ENCODE data around the genes TNPO3 and UBE2H.

- PRO-cap, 4 experiments, result peak in 4 of 4 experiments; most common plus-strand start chr7:129055226 (in 4); most common minus-strand start chr7:129054900 (in 3)
- RAMPAGE, long total RNA, 2 experiments, result start-site peak on the minus strand in 1 of 2 experiments, at chr7:129054892-129055144 at its widest, 35 to 62 reads per replicate
- RRBS, result 2% methylated on average over 6 of the region's 67 CpGs
Measured at GRCh38 chr7:129054361-129055438, at the start of gene TNPO3. Gene TNPO3, minus strand, starts transcription at chr7:129055111.

GRCh38 chr7:129144870-129145652 lies 554 bp downstream of the TSPAN33 start:
- PRO-cap, 4 experiments, result no peak in any of the 4 experiments
- RAMPAGE, long total RNA, 2 experiments, result no peak in any of the 2 experiments
- RRBS, result 3% methylated on average over 15 of the region's 51 CpGs

DNA sequence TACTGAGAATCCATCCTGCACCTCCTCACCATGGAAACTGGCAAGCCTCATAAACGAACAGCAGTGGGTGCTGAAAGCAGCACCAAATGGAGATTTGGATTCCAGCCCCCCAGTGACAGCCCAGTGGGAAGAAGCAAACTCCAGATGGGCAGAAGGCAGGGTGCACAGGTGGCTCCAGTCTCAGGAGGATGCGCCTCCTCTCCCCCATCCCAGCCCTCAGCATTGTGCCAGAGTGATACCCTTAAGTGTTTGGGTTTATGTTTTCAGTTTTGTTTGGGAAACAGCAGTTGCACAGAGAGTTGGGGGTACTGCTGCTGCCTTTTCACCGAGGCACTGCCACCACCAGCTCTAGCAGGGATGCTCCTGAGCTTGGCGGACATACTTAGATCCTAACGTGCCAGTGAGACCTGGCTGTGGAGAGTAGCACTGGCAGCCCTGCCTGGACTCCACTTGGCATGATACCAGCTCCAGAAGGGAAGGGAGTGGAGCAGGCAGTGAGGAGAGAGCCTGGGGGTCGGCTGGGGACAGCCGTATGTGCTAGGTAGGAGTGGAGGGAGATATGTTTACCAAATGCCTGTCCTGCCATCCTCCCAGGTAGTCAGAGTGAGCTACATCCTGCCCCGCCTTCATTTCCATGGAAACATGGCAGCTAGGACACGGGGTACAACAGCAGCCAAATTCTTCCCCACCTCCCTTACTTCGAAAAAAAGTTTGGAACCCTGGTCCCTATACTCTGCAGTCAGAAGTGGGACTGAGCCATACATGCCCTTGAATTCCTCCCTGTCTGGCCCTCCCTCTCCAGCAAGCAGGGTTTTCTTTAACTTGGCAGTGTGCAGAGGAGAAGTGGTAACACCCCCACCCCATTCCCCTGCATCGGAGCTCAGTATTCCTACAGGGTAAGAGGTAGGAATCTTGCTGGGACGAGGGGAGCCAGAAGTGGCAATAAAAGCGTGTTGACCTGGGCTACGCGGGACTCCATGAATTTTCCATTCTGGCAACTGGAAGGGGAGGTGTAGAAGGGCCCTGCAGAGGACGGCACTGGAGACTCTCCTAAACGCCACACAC lies 20.2 kb upstream of the SMO start:
- PRO-cap, 4 experiments, result no peak in any of the 4 experiments
- RAMPAGE, long total RNA, 2 experiments, result no peak in any of the 2 experiments
- RRBS, result no CpG with 5 or more reads among the region's 17 CpGs

GRCh38 chr7:129374975-129375450 lies 59.2 kb upstream of the STRIP2 start:
- PRO-cap, 4 experiments, result no peak in any of the 4 experiments
- RAMPAGE, long total RNA, 2 experiments, result no peak in any of the 2 experiments
- RRBS, result no CpG with 5 or more reads among the region's 3 CpGs

- PRO-cap, 4 experiments, result peak in 3 of 4 experiments; most common minus-strand start chr7:129440457 (in 3)
- RAMPAGE, long total RNA, 2 experiments, result no peak in any of the 2 experiments
- RRBS, result no CpG with 5 or more reads among the region's 2 CpGs
Measured at GRCh38 chr7:129440269-129440644, 6.0 kb downstream of the STRIP2 start.

GRCh38 chr7:129554068-129554547 lies 51.8 kb downstream of the SMKR1 start:
- PRO-cap, 4 experiments, result no peak in any of the 4 experiments
- RAMPAGE, long total RNA, 2 experiments, result no peak in any of the 2 experiments
- RRBS, result no CpG with 5 or more reads among the region's 14 CpGs

DNA sequence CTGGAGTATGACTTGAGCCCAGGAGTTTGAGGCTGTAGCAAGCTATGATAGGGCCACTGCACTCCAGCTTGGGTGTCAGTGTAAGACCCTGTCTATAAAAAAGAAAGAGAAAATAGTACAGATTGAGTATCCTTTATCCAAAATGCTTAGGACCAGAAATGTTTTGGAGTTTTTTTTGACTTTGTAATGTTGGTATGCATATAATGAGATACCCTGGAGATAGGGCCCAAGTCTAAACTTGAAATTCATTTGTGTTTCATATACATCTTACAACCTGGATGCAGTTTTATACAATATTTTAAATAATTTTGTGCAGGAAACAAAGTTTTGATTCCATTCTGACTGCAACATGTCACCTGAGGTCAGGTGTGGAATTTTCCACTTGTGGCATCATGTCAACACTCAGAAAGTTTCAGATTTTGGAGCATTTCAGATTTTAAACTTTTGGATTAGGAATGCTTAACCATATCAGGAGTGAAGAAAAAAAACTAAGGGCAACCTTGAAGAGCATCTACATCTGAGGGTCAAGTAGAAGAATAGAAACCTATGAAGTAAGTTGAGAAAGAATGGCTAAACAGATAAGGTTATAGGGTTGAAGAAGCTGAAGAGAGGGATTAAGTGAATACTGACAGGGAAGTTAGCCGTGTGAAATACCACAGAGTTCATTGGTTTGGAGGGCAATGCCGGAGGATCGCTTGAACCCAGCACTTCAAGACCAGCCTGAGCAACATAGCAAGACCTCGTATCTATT lies 7.3 kb downstream of the NRF1 start:
- PRO-cap, 4 experiments, result no peak in any of the 4 experiments
- RAMPAGE, long total RNA, 2 experiments, result start-site peak on the plus strand in 1 of 2 experiments, centred at position 425 of the sequence, 5 reads per replicate
- RRBS, result no CpG with 5 or more reads among the region's 4 CpGs

DNA sequence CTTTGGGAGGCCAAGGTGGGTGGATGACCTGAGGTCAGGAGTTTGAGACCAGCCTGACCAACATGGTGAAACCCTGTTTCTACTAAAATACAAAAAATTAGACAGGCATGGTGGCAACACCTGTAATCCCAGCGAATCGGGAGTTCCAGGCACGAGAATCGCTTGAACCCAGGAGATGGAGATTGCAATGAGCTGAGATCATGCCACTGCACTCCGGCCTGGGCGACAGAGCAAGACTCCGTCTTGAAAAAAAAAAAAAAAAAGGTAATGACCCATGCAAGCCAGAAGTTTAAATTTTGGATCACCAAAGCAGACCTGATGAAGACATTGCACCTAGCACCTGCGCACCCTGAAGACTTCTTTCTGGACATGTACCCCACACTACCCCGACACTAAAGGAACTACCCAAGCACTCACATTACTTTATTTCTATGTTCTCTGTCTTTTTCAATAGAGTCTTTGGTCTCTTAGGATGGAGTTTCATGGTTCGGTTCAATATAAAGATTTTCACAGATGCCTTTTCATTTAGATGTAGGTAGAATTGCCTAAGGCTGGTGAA lies 119.6 kb downstream of the NRF1 start:
- PRO-cap, 4 experiments, result no peak in any of the 4 experiments
- RAMPAGE, long total RNA, 2 experiments, result no peak in any of the 2 experiments
- RRBS, result no CpG with 5 or more reads among the region's 10 CpGs

GRCh38 chr7:129824850-129825331 lies 127.9 kb downstream of the UBE2H start:
- PRO-cap, 4 experiments, result peak in 1 of 4 experiments; most common plus-strand start chr7:129825036 (in 1)
- RAMPAGE, long total RNA, 2 experiments, result no peak in any of the 2 experiments
- RRBS, result 10% methylated on average over 1 of the region's 19 CpGs

- PRO-cap, 4 experiments, result no peak in any of the 4 experiments
- RAMPAGE, long total RNA, 2 experiments, result no peak in any of the 2 experiments
- RRBS, result no CpG with 5 or more reads among the region's 14 CpGs
Measured at GRCh38 chr7:129829136-129829988, 123.4 kb downstream of the UBE2H start.

- PRO-cap, 4 experiments, result peak in 2 of 4 experiments; most common plus-strand start chr7:129831145 (in 2); most common minus-strand start chr7:129831061 (in 1)
- RAMPAGE, long total RNA, 2 experiments, result no peak in any of the 2 experiments
- RRBS, result no CpG with 5 or more reads among the region's 10 CpGs
Measured at GRCh38 chr7:129830857-129831333, 121.9 kb downstream of the UBE2H start.

- PRO-cap, 4 experiments, result no peak in any of the 4 experiments
- RAMPAGE, long total RNA, 2 experiments, result no peak in any of the 2 experiments
- RRBS, result no CpG with 5 or more reads among the region's 11 CpGs
Measured at GRCh38 chr7:129832066-129833224, 120.3 kb downstream of the UBE2H start.

- PRO-cap, 4 experiments, result peak in 4 of 4 experiments; most common plus-strand start chr7:129925855 (in 2); most common minus-strand start chr7:129925763 (in 4)
- RAMPAGE, long total RNA, 2 experiments, result no peak in any of the 2 experiments
- RRBS, result no CpG with 5 or more reads among the region's 9 CpGs
Measured at GRCh38 chr7:129925436-129926148, 27.2 kb downstream of the UBE2H start.

DNA sequence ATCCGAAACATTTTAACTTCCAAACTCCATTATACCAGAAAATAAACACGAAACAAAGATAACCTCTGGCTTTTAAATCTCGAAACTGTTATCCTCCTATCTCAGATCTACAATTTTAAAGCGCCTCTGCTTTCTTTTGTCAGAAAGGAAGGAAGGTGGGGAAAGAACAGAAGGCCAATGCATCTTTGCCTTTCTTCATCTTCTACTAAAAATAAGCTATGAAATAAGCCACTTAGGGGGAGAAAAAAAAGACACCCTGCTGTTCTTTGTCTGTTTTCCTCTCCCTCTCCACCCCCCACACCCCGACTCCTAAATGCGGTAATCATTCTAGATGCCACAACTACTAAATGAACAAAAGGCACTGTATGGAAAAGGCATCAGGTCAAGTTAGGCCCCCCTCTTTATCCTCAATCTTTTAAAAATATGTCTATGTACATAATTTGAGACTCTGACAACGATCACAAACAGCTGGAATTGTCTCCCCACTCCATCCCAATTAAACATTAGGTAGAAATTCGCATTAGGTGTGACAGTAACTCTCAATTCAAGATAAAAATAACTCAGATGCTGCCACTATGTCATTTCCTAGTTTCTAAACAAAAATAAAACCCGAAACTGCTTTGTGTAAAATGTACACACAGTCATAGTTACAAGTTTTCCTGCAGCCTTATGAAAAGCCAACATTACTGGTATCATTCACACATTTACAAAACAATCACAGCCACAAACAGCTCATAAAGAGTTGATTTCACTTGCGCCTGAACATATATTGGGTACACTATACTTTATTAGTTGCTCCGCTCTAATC lies 2.4 kb downstream of the UBE2H start:
- PRO-cap, 4 experiments, result peak in 4 of 4 experiments; most common plus-strand start position 339 of the sequence (in 2); most common minus-strand start position 207 of the sequence (in 4)
- RAMPAGE, long total RNA, 2 experiments, result no peak in any of the 2 experiments
- RRBS, result no CpG with 5 or more reads among the region's 11 CpGs

GRCh38 chr7:129952445-129953270 lies at the start of gene UBE2H:
Gene UBE2H, minus strand, starts transcription at chr7:129952960.
- PRO-cap, 4 experiments, result peak in 4 of 4 experiments; most common minus-strand start chr7:129952543 (in 4)
- RAMPAGE, long total RNA, 2 experiments, result start-site peak on the minus strand in 1 of 2 experiments, at chr7:129952633-129953006 at its widest, 24 to 27 reads per replicate
- RRBS, result 2% methylated on average over 32 of the region's 74 CpGs

GRCh38 chr7:130314155-130314947 lies 21.4 kb downstream of the CPA4 start:
- PRO-cap, 4 experiments, result no peak in any of the 4 experiments
- RAMPAGE, long total RNA, 2 experiments, result no peak in any of the 2 experiments
- RRBS, result no CpG with 5 or more reads among the region's 16 CpGs

DNA sequence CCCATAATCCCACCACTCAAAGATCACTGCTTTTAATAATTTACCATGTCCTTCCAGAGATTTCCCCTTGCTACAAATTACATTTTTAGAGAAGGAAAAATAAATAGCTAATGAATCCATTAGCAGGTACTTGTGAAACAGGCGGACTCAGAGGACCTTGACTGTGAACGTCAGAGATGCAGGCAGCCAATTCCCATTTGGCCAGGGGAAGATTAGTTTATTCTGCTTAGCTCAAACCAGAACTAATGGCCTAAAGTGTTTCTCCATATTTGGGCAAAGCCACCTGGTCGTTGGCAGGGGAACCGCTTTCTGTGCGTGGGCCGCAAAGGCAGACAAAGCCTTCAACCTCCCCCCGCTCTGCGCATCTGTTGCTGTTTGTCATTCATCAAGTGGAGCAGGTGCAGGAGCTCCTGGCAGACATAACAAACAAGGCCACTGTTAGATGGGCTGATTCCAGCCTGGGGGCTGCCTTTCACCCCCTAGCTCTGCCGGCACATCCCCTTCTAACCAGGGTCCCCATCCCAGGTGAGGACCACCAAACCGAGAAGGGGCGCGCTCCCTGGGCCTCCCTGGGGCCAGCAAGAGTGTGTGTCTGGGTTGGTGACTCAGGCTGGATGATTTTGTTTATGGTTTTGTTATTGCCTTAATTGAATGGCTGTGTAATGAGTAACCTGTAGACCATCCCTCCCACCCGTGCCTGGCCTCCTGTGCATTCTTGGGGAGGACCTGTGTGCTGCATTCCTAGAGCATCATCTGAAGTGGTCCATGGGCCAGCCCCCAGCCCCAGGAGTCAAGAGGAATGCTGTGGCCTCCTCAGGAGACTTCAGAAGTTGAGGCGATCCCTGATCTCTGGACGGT lies 14.6 kb upstream of the CPA1 start:
- PRO-cap, 4 experiments, result peak in 2 of 4 experiments; most common minus-strand start position 199 of the sequence (in 2)
- RAMPAGE, long total RNA, 2 experiments, result no peak in any of the 2 experiments
- RRBS, result no CpG with 5 or more reads among the region's 15 CpGs

DNA sequence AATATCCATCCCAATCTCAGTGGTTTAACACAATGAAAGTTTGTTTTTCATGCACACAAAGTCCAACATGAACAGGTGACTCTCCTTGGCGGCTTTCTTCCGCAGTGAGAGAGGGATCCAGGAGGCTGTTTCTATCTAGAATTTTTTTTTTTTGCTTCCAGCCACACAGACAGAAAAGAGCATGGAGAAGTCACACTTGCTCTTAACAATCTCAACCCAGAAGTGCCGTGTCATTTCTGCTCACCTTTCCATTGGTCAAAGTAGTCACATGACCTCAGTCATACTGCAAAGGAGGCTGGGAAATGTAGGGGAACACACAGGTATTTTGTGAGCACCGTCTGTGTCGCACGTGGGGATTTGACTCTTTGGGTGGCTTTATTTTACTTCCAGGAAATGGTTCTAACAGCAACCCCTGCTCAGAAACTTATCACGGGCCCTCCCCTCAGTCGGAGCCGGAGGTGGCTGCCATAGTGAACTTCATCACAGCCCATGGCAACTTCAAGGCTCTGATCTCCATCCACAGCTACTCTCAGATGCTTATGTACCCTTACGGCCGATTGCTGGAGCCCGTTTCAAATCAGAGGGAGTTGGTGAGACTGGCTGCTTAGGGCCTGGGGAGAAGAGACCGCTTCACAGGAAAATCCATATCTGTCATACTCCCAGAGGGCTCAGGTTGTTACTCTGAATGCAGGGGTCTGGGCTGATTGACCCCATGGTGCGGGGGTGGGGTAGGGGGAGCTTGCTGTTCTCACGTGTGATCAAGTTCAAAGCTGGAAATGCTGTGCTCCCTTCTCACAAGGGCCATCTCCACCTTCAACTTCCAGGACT lies 13.1 kb upstream of the CPA1 start:
- PRO-cap, 4 experiments, result no peak in any of the 4 experiments
- RAMPAGE, long total RNA, 2 experiments, result no peak in any of the 2 experiments
- RRBS, result no CpG with 5 or more reads among the region's 15 CpGs

GRCh38 chr7:130510911-130511725 lies 19.2 kb downstream of the MEST start:
- PRO-cap, 4 experiments, result no peak in any of the 4 experiments
- RAMPAGE, long total RNA, 2 experiments, result no peak in any of the 2 experiments
- RRBS, result no CpG with 5 or more reads among the region's 3 CpGs

DNA sequence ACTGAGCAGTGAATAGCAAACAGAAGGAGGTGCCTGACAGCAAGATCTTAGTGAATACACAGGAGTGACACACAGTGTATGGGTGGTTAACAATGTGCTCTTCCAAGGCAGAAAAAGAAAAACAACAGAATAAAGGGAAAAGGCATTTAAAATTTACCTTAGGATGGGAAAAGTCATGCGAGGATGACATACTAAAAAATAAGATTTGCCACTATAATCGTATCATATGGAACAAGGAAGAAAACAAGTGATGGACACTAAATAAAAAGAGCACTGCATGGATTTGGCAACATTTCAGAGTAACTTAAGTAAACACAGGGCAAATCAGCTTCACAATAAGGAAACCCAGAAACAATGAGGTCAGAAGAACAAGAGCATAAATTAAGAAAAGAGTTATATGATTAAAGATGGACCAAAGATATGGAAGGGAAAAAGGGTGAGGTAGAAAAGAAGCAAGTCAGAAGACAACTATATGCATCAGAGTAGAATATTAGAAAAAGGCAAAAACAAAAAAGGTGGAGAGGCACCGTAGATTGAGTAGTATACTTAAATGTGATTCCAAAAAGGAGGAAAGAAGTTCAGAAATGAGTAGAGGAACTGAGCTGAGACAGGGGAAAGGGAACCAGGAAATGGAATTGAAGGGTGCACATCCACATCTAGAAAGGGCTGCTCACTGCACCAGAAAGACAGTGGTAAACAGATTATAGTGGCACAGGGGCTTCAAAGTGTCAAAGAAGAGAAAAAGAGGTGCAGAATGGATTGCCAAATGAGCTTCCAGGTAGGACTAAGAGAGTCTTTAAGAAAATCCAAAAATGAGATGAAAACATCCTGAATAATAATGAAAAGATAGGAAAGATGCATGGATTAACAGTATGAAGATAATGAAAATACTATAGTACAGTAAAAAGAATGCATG lies 29.8 kb downstream of the MEST start:
- PRO-cap, 4 experiments, result no peak in any of the 4 experiments
- RAMPAGE, long total RNA, 2 experiments, result no peak in any of the 2 experiments
- RRBS, result no CpG with 5 or more reads among the region's 3 CpGs